ENCODE measurements around a stretch of chr6.

DNA sequence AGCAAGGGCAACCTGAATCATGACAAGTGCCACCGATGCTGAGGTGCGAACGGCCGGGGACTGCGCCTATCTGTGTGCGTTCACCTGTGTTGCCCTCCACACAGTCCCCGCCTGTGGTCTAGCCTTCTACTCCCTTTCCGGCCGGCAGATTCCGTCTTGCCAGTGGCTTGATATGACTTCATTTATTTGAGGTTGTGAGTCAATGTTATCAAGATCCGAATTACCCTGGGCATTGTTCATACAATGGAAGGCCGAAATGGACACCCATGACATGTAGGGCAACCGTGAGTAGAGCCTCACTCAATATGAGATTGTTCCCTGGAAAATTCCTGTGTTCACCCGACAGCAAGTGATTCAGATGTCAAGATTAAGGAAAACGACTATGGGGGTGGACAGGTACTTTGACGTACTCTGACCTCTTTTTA, 41.0 kb upstream of the NEDD9 start:
- PRO-cap: no peak

GRCh38 chr6:11283524-11284169, 51.2 kb upstream of the NEDD9 start:
- PRO-cap: no peak

DNA sequence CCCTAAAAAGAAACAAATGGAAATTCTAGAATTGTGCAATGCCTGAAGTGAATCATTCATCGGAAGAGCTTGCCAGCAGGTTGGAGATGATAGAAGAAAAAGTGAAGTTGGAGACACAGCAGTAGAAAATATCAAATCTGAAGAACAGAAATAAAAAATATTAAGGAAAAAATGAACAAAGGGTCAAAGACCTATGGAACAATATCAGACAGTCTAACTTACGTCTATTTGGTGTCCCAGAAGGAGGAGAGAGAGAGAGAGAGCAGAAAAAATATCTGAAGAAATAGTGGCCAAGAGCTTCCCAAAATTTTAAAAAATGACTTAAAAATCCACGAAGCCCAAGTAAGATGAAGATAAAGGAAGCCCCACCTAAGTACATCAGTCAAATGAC, 109.5 kb upstream of the NEDD9 start:
- PRO-cap: no peak

GRCh38 chr6:11366579-11367100, 134.2 kb upstream of the NEDD9 start:
- PRO-cap: no peak

DNA sequence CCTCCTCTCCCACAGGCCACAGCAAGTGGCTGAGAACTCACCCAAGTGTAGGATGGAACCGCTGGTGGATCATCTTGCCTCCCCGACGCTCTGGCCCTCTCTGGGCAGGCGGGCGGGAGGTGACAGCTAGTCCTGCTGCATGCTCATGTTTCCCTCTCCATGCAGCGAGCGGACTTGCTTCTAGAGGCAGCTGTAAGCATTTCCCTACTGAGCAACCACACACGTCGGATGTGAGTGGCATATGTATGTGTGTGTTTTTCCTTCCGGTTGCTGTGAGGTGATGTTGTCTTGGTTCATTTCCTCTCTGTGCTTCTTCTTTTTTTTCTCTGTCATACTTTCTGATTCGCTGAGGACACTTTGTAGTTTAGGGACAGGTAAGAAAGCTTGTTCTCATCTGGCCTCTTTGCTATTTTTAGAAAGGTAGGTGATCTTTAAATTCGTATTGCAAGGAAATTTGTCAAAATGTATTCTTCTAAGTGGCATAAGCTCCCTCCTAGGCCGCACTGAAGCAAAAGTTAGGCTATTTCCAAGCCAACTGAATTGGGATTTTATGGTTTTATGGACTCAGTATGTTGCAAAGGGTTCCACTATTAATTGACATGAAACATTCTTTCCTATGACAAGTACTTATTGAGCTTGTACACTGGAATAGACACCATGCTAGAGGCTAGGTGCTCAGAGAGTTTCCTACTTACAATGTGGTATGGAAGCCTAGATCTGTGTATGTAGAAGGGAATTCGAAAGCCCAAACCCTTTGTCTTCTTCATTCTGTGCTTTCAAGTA, 149.8 kb upstream of the NEDD9 start:
- PRO-cap: no peak

DNA sequence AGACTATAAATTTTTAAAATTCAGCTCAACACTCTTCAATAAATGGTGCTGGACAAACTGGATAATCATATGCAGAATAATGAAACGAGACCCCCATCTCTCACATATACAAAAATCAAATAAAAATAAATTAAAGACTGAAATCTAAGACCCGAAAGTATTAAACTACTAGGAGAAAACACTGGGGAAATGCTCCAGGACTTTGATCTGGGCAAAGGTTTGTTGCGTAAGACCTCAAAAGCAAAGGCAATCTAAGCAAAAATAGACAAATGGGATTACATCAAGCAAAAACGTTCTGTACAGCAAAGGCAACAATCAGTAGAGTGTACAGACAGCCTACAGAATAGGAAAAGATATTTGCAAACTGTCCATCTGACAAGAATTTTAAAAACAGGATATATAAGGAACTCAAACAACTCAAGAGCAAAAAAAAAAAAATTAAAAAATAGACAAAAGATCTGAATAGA, 138.6 kb upstream of the TMEM170B start:
- PRO-cap: no peak

DNA sequence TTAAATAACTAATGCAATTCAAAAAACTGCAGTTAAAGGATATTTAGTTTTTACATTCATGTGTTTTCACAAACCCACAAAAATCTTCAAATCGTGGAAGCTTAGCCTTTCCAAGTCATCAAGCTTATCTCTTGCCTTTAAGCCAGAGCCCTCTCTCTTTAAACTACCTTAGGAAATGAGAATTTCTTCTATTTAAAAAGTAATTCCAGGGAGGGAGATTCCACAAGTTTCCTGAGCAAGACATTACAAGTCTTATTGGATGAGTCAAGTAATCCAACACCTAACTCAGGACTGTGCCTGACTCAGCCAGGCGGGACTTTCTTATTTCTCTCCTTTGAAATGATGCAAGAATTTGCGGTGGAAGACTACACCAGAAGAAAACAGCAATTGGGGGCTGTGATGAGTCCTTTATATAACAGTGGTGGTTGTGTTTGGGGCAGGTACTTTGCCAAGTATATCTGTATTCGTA, 6.2 kb downstream of the ADTRP start:
- PRO-cap: no peak

- PRO-cap: no peak
Observed at GRCh38 chr6:11785613-11786338, 7.2 kb upstream of the ADTRP start.

GRCh38 chr6:12013992-12014490, 1.9 kb downstream of the HIVEP1 start:
- PRO-cap: unidirectional peak, minus-strand start at chr6:12014272

GRCh38 chr6:12120200-12120794, 108.2 kb downstream of the HIVEP1 start:
- PRO-cap: no peak

DNA sequence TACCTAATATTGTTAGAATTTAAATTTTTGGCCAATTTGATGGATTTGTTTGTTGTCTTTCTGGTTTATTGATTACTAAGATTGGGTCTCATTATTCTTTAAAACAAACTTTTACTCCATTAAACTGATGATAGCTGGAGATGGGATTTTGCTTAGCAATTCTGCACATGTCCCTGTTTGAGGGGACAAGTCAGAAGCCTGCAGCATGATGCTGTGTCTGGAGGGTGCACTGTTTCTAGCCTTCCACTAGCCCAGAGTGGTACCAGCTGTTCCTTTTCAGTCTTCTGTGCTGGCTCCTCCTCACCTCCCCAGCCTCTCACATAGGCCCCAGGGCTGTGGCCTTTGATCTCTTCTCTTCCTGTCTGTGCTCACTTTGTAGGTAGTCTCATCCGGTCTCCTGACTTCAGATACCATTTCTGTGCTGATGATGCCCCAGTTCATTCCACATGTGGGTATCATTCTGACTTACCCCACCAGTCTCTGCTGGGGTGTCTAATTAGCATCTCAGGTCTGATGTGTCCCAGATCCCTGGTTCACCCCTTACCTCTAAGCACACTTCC, 126.2 kb downstream of the HIVEP1 start:
- PRO-cap: no peak

- PRO-cap: no peak
Observed at GRCh38 chr6:12144199-12144851, 132.2 kb downstream of the HIVEP1 start.

DNA sequence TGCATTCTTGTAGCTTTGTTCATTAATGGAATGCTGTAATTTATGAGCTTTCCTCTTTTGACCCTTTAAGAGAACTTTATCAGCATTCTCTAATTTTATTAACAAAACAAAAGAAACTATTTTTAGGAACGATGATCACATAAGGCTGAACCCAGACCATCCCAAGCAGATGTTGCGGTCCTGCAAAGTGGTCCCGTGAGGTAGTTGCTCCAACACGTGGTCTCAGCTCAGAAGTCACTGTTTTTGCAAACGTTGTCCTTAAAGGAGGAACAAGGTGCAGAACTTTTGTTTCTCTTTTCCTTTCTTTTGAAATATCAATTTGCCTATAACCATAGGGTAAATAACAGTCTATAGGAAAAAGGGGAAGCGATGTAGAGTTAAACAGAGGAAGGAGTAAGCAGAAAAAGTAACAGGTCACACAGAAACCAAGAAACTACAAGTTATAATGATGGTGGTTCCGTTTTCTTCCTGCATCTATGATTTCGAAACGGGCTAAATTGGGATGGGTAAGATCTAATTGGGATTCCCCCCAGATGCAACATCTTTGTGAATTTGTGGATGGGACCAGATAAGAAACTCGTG, 121.2 kb upstream of the PHACTR1 start:
- PRO-cap: no peak

- PRO-cap: no peak
Observed at GRCh38 chr6:13308326-13308880, 19.9 kb downstream of the TBC1D7 start.

DNA sequence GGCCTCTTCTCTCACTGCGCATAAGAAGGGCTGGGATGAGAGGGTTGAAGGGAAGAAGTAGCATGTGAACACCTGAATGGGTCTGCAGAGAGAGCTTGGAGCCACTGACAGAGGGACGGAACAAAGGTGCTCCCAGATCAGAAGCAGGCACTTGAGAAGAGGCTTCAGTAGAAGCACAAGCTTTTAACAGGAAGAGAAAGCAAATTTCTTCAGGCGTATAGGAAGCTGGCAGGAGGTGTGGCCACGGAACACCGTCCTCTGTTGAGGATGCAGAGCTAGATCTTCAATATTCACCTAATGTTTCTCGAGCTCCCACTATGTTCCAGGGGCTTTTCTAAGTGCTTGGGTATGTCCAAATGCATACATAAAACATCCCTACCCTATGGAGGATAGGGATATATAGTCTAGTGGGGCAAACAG, 11.9 kb upstream of the TBC1D7 start:
- PRO-cap: no peak

GRCh38 chr6:13415065-13415719, 72.2 kb downstream of the GFOD1 start:
- PRO-cap: no peak

GRCh38 chr6:13429131-13429603, 58.2 kb downstream of the GFOD1 start:
- PRO-cap: no peak

GRCh38 chr6:13483154-13483805, 4.1 kb downstream of the GFOD1 start:
- PRO-cap: no peak

DNA sequence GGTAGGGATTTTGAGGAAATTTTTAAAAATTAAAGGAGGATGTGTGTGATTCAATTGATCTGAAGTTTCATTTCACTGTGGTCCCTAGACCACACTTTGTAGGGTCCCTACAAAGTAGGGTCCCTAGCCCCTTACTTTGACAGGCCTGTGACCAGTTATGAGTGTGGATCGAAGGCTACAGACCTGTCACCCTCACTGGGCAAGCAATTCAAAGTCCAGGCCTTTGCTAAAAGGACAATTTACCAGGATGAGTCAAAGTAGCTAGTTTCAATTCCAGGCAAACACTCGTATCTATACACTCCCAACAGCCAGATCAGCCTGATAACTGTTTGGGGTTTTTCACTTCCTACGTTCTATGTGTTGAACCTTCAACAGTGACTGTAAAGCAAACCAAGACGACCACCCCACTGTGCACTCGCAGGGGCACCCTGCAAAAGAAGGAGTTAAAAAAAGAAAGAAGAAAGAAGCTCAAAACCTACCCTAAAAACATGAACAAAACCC, 3.3 kb downstream of the GFOD1 start:
- PRO-cap: no peak

- PRO-cap: no peak
Observed at GRCh38 chr6:13511839-13512737, 24.7 kb upstream of the GFOD1 start.